M059J (cell line): Measurements from ENCODE around the genes STC2 and MSX2.

DNA sequence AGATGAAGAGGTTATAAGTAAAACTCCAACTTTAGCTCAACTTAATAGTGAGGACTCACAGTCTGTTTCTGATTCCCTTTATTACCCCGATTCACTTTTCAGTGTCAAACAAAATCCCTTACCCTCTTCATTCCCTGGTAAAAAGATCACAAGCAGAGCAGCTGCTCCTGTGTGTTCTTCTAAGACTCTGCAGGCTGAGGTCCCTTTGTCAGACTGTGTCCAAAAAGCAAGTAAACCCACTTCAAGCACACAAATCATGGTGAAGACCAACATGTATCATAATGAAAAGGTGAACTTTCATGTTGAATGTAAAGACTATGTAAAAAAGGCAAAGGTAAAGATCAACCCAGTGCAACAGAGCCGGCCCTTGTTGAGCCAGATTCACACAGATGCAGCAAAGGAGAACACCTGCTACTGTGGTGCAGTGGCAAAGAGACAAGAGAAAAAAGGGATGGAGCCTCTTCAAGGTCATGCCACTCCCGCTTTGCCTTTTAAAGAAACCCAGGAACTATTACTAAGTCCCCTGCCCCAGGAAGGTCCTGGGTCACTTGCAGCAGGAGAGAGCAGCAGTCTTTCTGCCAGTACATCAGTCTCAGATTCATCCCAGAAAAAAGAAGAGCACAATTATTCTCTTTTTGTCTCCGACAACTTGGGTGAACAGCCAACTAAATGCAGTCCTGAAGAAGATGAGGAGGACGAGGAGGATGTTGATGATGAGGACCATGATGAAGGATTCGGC, 34.6 kb downstream of the CREBRF start:
- RAMPAGE, long total RNA = no peak

DNA sequence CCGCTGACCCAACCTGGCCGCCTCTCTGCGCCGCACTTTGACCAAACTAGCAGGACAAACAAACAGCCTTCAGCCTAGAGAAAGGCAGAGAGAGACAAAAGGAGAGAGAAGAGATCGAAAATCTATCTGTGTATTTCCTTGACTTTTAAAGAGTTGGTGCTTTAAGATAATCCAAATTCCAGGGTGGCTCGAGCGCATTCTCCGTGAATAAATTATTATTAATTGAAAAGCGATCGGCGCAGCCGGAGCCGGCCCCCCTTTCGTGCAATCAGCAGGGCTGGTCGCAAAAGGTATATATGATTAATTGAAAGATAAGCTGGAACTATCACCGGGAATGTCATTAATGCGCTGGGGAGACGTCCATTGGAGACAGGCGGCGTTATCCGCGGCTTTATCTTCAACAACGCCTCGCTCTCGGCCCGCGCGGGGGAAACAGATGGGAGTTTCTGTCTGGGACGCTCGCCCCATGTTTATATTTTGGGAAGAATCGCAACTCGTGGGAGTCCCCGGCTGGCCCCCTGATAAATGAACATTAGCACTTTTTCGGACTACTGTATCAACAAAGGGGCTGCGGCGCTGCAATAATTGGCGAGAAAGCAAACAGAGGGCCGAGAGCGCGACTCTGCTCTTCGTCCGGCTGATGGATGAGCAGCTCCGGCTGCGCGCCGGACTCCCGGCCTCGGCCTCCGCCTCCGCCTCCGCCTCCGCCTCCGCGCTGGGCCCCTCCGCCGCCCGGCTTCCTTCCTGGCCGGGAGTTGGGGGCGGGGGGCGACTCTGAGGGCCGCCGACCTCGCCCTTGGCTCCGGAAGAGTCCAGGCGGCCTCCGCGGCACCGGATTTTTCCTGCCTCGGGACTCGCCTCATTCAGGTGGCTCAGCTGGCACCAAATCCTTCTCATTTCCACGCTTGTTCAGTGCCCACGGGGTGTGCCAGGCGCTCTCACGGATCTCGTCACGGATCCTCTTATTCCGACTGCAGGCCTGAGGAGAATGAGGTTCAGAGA, 3.4 kb upstream of the NKX2-5 start:
- RAMPAGE, long total RNA = no peak

DNA sequence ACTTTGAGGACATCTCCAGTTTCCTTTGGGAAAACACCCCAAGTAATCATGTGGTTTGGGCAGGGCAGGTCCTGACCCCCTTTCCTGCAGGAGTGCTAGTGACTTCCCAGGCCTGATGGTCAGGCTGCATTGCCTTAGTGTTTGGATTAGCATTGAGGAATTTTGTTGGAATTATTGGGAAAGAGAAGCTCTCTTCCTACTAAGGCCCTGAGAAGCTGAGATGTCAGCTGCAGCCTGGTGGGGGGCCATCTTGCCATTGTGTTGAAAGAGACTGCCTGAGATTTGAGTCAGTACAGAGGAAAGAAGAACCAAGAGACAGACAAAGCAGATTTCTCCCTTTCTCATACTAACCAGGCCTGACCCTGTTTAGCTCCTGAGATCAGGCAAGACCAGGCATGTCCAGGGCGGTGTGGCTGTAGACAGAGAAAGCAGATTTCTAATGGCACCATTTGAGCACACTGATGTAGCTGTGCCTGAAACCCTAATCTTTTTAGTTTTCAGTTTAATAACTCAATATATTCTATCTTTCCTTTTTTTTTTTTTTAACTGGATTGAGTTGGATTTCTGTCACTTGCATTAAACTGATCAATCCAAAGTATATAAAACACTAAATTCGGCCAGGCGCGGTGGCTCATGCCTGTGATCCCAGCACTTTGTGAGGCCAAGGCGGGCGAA, 35.9 kb downstream of the STC2 start:
- RAMPAGE, long total RNA = no peak

GRCh38 chr5:173294550-173295284, 33.5 kb downstream of the STC2 start:
- RAMPAGE, long total RNA = no peak

- RAMPAGE, long total RNA = no peak
These were observed 9.4 kb downstream of the STC2 start for GRCh38 chr5:173318648-173319292.

- RAMPAGE, long total RNA = no peak
These were observed at the start of gene STC2 for GRCh38 chr5:173327973-173329000. Gene STC2 (minus strand): TSS chr5:173328414.

GRCh38 chr5:173606909-173607794, 9.3 kb downstream of the BOD1 start:
- RAMPAGE, long total RNA = no peak

- RAMPAGE, long total RNA = no peak
These were observed 7.0 kb upstream of the BOD1 start for GRCh38 chr5:173623377-173623862.

DNA sequence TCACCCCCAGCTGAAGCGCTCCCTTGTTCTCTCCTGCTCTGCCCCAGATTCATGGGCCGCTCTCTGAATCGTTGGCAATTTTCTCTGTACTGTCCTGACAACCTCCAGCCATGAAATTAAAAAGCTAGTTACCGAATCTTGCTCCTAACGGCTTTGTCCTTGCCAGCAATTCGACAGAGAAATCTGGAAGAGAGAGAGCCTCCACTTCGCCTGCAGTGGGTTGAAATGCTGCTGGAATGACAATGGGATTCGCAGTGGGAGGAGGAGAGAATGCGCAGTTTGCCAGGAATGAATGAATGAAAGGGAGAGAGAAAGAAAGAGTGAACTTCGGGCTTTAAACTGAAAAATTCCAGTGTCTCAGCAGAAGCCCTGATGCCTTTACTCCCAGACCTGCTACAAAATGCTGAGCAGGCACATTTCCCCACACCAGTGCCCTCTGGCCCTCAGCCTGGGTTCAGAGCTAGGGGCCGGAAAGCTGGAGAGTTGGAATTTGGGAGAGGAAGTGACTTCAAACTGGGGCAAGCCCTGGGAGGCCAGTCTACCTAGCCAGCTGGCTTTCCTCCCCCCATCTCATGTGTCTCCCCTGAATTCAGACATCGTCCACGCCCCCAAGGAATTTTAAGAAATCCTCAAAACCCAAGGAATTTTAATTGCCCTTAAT, 11.5 kb upstream of the BOD1 start:
- RAMPAGE, long total RNA = no peak

GRCh38 chr5:173670724-173671816, 54.6 kb upstream of the BOD1 start:
- RAMPAGE, long total RNA = no peak

DNA sequence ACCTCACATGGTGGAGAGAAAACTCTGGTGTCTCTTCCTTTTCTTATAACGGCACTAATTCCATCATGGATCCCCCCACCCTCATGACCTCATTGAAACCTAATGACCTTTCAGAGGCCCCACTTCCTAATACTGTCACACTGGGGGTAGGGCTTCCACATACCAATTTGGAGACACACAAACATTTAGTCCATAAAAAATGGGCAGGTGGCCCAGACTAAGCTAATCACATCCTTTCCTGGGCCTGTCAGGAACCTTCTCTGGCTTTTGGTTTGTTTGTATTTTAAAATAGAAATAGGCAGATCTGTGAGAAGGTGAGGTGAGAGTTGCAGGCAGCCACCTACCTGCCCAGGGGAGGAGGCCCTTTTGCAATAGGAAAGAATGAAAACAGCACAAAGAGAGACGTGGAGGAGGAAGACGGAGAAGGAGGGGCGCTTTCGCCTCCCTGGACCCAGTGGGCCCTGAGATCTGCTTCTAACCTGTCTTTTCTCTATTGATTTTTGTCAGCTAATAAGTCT, 90.2 kb upstream of the BOD1 start:
- RAMPAGE, long total RNA = no peak

DNA sequence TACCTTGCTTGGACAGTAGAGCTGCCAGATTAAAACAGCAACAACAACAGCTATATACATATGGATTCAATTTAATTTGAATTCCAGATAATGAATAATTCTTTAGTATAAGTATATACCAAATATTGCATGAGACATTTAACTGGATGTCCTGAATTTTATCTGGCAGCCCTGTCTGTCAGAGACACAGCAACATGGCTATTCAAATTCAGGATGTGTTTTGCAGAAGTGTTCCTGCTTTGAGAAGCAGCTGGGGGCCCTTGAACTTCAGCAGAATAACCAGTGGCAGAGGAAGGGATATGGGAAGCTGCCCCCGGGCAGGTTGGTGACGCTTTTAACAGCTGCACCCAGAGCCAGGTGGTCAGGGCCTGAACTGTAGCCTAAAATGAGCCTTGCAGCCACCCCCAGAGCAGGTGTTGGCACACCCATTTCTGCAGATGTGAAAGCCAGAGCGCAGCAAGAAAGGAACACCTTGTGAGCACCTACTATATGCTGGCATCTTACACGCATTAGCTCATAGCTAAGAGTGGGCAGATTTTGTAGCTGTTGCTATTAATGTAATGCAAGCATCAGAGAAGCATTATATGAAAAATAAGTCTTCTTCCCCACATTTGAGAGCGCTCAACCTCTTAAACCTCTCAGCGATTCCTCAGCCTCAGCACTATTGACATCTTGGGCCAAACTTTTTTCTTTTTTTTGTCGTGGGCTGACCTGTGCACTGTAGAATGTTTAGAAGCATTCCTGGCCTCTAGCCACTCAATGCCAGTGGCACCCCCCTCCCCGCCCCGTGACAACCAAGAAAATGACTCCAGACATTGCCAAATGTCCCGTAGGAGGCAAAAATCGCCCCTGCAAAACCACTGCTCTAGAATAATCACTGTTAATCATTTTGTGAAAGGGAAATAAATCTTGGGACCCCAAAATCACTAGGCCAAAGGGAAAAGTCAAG, 128.8 kb upstream of the BOD1 start:
- RAMPAGE, long total RNA = no peak

DNA sequence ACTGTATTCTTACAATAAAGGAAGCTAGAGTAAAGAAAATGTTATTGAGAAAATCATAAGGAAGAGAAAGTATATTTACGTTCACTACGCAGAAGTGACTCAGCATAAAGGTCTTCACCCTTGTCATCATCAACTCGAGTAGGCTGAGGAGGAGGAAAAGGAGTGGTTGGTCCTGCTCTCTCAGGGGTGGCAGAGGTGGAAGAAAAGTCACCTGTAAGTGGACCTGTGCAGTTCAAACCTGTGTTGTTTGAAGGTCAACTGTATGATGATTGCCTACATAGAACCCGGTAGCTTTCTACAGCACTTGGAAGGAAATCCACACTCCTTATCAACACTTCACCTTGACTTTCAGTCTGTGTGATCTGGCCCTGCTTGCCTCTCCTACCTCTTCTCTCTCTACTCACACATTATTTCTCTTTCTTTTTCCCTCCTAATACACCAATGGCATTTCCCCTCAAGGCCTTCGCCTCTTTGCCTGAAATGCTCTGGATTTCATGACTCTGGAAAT, 109.3 kb upstream of the CPEB4 start:
- RAMPAGE, long total RNA = no peak

- RAMPAGE, long total RNA = no peak
These were observed 106.3 kb upstream of the CPEB4 start for GRCh38 chr5:173781565-173782537.

DNA sequence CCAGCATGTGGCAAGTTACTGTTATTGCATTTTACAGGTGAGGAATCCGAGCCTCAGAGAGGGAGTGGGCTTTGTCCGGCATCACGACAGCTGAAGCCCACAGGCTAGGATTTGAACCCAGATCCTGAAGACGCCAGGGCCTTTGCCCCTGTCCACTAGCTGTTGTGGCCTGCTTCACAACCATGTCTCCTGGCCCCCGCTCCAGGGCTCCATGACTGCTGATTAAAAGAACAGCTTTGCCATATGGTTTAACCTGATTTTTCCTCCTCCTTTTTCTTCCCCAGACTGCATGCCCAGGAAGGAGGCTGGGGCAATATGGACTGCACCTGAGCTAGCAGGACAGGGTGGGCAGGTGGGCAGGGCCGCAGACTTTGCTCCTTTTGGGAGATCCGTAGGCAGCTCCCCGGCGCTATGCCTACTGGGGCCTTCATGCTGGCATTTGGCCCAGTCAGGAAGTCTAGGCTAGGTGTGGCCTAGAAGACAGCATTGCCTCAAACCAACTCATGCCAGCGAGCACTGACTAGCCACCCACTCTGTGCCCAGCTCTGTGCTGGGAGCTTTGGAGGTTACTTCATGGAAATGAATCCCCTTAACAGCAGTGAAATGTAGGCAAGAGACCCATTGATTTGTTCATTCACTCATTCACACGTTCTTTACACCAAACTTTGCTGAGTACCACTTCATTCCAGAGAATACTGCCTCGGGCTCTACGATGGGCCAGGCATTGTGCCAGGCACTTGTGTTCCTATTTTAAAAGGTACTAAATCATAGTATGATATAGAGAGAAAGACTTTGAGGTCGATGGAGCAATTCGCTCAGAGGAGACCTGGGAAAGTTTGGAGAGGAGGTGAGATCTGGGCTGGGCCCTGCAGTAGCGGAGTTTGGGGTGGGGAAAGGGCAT, 94.3 kb upstream of the CPEB4 start:
- RAMPAGE, long total RNA = no peak

- RAMPAGE, long total RNA = no peak
These were observed 27.3 kb downstream of the CPEB4 start for GRCh38 chr5:173915363-173915879.

DNA sequence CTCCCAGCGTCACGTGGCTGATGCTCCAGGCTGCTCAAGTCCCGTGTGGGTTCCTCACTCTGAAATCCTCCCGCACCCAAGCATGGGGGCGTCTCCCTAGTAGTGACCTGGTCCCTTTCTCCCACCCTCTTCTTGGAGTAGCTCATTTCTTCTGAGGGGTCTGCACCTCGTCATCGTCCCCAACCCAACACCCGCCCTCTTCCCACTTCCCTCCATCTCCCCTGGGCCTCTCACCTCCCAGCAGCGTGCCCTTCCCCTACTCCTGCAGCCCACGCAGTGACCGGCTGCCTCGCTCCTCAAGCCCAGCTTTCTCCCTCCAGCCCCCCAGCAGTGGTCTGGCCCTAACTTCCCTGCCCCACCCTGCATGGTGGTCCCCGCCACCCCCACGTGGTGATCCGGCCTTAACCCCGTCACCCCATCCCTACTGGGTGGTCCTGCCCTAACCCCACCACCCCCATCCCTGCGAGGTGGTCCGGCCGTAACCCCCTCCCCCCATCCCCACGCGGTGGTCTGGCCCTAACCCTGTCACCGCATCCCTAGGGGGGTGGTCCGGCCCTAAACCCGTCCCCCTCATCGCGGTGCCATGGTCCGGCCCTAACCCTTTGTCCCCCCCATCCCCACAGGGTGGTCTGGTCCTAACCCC, 390 bp upstream of the C5orf47 start:
- RAMPAGE, long total RNA = no peak

DNA sequence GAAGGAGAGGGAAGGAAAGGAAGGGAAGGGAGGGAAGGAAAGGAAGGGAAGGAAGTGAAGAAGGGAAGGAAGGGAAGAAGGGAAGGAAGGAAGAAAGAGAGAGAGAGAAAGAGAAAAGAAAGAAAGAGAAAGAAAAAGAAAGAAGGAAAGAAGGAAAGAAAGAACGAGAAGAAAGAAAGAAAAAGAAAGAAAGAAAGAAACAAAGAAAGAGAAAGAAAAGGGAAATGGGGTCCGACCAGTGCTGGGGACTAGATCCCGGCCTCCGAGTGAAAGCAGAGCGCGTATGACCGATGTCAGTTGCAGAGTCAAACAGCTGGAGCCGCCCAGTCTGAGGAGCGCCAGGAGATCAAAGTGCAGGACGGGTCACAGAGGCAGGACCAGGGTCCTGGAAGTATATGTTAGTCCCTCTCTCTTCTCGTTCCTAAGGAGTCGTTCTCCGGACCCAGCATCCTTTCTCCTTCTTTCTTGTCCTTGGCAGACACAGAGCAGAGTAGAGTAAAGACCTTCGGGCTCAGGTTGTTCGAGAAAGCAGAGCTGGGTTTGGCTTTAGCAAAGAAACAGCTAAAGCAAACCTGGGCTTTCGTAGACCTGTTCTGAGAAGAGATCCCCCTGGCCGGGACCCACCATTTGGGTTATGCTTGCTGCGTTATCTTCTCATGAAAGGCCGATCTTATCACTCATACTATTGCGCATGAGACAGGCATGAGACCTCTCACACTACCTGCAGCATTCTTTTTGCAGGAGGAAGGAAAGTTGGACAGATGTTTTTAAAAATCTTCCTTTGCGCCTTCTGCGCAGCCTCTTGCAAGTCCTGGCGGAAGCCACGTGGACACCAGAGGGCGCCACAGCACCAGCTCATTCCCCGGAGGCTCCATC, 305.3 kb upstream of the MSX2 start:
- RAMPAGE, long total RNA = no peak

- RAMPAGE, long total RNA = no peak
These were observed at the start of gene MSX2 for GRCh38 chr5:174724063-174725132. Gene MSX2 (plus strand): TSS chr5:174724582.

DNA sequence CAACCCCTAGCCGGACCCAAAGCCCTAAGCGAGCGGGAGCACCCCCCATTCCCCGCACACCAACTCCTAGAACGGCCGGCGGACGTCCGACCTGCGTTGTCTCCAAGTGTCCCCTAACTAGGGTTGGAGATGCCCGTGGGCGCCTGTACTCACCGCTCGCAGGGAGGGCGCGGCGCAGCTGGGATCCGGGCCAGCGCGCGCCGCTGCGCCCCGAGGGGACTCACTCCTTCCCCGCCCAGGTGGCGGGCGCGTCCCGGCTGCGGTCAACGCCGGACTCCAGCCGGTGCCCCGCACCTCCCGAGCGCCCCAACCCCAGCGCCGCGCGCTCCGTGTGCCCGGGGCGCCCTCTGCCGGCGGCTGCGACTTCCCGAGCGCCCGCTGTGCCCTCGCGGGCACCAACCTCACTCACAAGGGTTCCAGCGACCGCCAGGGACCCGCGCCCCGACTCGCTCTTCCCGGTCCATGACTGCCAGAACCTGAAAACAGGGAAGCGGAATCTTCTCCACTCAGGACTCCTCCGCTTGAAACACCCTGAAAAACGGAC, 583 bp upstream of the DRD1 start:
- RAMPAGE, long total RNA = no peak